ENCODE data around the genes MSL3 and ATXN3L.

- PRO-cap, result no peak
- RAMPAGE, long total RNA, 3 experiments, result start-site peak on the minus strand in 1 of 3 experiments, at chrX:11351597-11351698 at its widest, 60 reads per replicate
Observed at GRCh38 chrX:11351347-11352350, 58.4 kb downstream of the AMELX start.

DNA sequence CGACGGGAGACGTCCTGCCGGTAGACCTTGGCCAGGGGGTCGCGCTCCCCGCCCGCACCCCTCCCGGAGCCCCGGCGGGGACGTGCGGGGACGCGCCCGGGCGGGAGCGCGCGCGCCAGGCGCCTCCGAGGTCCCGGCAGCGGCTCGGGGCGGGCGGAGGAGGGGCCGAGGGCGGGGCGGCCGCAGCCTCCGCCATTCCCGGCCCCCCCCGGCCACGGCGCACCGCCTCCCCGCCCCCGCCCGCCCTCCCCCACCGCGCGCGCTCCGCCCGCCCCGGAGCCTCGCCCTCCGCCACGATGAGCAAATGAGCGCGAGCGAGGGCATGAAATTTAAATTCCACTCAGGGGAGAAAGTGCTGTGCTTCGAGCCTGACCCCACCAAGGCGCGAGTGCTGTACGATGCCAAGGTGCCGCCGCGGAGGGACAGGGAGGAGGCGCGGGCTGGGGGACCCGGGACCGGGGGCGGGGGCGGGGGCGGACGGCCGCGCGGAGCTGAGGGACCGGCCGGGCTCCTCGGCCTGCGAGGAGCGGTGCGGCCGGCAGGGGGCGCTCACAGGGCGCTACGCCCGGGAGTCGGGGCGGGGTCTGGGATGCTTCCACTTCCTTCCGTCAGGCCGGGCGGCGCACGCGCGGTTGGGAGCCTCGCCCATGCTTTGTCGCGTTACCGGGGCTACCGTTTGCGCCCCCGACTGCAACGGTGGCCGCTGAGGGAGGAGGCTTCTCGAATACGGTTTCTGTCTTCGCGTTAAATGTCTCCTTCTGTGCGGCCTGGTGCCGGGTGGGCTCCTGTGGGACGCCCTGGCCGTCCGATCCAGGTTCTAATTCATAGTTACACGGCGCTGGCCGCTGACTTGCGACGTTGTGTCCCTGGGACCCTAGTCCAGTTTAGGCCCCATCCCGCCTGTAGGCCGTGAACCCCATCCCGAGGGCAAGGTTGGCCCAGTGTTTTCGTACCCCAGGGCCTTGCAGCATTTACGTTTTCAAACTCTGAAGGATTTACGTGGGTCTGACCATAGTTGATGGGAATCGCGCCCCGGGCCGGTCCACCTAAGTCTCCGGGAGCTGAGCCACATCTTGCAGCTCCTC, at the start of gene MSL3:
MSL3 (plus strand) TSS at position 278 of the 1,085 bp plus-strand sequence.
- PRO-cap, result bidirectional peak, plus-strand start at position 332 of the sequence, minus-strand start at position 92 of the sequence; bidirectional peak, plus-strand start at position 650 of the sequence, minus-strand start at position 531 of the sequence
- RAMPAGE, long total RNA, 3 experiments, result start-site peak on the plus strand in 1 of 3 experiments, centred at position 272 of the sequence, 40 reads per replicate

GRCh38 chrX:12910397-12910875, 4.0 kb downstream of the TLR8 start:
- PRO-cap, result no peak
- RAMPAGE, long total RNA, 3 experiments, result no peak in any of the 3 experiments

DNA sequence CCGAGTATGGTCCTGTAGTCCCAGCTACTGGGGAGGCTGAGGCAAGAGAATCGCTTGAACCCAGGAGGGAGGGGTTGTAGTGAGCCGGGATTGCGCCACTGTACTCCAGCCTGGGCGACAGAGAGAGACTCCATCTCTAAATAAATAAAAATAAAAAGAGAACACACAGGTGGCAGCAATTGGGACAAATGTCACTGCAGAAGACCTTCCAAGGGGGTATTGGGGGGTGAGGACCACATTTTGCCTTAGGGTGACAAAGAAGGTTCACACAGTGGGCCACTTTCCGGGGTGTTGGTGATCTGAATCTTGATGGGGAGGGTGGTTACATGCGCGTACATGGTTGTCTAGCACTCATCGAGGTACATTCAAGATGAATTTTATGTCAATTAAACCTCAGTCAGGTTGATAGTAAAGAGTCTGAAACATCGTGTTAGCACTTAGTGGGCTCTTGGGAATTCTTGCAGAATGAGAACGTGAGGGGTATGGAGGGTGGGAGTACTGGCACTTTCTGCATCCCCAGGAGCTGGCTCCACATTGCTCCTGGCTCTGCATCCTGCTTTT, 20.5 kb upstream of the TMSB4X start:
- PRO-cap, result no peak
- RAMPAGE, long total RNA, 3 experiments, result no peak in any of the 3 experiments

DNA sequence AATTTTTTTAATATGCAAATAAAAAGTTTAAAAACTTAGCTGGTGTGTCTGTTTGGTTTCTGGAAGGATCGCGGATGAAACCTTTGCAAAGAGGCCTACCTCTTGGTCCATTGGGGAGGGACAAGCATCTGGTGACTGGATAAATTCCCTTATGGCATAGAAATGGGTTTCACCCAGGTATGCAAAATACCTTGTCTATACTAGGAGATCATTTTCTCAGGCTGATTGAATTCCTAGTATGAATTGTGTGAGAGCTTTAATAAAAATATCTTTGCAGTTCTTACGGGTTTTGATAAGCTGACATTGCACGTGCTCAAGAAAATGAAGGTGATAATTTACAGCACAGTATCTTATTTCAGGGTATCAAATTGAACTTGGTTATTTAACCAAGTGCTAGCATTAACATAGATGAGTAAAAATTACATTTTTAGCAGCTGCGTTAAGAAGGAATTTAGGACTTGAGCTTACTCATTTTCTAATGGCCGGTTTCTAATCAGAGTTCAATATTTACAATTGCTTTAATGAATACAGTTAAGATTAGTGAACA, 2.4 kb downstream of the TMSB4X start:
- PRO-cap, result no peak
- RAMPAGE, long total RNA, 3 experiments, result no peak in any of the 3 experiments

GRCh38 chrX:12979944-12980529, 5.1 kb downstream of the TMSB4X start:
- PRO-cap, result no peak
- RAMPAGE, long total RNA, 3 experiments, result no peak in any of the 3 experiments

GRCh38 chrX:13013411-13013738, 31.0 kb downstream of the FAM9C start:
- PRO-cap, result no peak
- RAMPAGE, long total RNA, 3 experiments, result no peak in any of the 3 experiments

DNA sequence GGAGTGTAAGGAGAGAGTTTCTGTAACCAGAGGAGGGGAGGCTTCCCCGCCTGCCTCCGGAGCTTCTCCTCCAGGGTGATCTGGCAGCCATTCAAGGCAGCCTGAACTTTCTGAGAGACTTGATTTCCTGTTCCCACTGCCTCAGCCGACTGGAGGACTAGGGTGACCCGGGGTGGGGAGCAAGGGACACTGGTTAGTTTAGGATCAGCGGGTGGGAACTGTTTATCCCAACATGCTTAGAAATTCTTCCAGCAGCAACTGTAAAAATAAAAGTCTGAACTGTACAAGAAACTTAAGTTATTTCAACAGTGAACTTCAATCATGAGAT, 15.0 kb downstream of the FAM9C start:
- PRO-cap, result no peak
- RAMPAGE, long total RNA, 3 experiments, result no peak in any of the 3 experiments

GRCh38 chrX:13081470-13082163, 37.2 kb upstream of the FAM9C start:
- PRO-cap, result no peak
- RAMPAGE, long total RNA, 3 experiments, result no peak in any of the 3 experiments

GRCh38 chrX:13203377-13203697, 116.5 kb downstream of the ATXN3L start:
- PRO-cap, result no peak
- RAMPAGE, long total RNA, 3 experiments, result no peak in any of the 3 experiments

DNA sequence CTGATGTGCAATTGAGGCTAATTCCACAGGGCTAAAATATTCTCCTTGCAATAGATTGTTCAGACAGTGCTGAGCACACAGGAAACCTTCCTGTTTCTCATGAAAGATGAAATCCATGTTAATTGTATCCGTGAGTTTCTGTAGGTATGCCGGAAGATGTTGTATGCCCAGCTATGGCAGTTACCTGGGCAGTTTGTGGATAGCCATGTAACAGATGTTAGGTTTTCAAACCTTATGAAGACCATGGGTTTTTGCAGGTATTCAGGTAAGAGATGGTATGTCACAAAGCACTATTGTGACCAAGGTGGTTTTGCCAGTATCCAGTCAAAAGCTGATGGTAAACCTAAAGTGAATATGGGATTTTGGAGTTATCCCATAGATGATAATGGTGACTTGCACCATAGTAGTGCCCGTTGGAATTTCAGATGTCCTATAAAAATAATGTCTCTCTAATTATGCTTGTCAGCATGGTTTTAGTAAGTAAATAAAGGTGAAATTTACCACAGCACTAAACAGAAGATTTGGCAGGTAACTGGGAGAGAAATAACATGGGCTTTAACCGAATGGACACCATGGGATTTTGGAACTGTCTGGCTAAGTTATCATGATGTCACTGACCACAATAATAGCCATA, at the start of gene ATXN3L:
ATXN3L (minus strand) TSS at position 236 of the 634 bp plus-strand sequence.
- PRO-cap, result no peak
- RAMPAGE, long total RNA, 3 experiments, result no peak in any of the 3 experiments

DNA sequence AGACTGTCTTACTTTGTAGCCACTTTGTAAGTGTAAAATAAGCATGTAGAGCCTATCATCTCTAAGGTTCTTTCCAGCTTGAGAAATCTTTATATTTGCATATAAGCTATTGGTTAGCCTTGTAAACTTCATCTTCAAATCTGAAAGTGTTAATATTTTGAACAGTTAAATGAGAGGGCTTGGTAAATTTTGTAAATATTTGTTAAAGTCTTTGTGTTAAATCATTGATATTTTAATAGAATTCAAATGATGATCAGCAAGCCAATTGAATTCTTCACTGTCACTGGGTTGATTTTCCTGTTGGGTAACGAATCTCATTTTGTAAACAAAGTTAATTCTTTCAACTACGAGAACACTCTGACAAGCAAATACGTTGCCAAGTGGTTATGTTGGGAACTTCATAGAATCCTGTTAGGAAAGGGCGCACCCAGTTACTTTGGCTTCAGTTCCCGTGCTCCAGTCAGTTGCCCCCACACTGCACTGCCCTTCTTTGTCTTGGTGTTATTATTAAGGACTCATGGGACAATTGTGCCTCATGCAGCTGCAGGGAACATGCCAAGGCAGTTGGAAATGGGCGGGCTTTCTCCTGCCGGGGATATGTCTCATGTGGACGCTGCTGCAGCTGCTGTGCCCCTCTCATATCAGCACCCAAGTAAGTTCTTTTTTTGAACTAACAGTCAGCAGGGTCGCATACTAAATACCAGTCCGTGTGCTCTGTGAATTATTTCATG, 28.8 kb downstream of the OFD1 start:
- PRO-cap, result bidirectional peak, plus-strand start at position 536 of the sequence, minus-strand start at position 477 of the sequence
- RAMPAGE, long total RNA, 3 experiments, result start-site peak on the plus strand in 1 of 3 experiments, centred at position 547 of the sequence, 55 reads per replicate

DNA sequence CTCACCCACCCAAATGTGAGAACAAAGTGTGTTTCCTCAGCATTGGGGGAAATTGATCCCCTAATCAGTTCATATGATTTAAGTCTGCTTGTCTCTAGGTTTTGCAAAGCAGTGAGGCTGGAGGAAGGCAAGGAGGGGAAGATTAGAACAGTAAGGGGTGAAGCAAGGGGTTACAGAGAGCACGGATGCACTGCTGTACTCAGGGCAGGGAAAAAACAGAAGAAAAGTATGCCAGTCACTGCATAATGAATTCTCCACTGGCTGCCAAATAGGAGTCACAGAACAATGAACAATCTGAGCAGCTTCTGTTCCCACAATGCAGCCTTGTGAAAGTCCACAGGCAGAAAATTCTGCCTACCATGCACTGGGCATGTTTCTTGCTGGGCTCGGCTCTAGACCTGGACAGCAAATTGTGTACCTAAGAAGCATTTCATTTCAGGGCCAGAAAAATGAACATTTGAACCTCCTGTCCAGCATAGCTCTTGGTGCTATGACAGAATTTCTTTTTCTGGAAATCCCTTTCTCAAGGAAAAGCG, 74.8 kb upstream of the GPM6B start:
- PRO-cap, result bidirectional peak, plus-strand start at position 343 of the sequence, minus-strand start at position 217 of the sequence
- RAMPAGE, long total RNA, 3 experiments, result no peak in any of the 3 experiments

DNA sequence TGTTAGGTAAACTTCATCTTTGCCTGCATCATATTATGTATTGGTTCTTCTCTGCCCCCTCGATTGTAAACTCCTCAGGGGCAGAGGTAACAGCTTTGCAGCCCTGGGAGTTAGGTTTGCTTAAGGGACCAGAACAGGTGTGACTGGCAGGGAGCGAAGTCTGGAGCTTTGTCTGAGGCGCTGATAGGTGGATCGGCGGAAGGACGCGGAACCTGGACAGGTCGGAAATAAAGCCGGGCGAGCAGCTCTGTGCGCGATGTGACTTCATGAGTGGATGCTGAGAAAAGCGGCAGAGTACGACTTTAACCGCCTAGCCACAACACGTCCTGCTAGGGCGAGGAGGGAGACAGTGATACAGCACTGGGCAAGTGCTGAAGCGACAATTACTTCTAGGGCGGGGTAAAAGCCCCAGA, 388 bp upstream of the ZRSR2 start:
- PRO-cap, result no peak
- RAMPAGE, long total RNA, 3 experiments, result no peak in any of the 3 experiments

DNA sequence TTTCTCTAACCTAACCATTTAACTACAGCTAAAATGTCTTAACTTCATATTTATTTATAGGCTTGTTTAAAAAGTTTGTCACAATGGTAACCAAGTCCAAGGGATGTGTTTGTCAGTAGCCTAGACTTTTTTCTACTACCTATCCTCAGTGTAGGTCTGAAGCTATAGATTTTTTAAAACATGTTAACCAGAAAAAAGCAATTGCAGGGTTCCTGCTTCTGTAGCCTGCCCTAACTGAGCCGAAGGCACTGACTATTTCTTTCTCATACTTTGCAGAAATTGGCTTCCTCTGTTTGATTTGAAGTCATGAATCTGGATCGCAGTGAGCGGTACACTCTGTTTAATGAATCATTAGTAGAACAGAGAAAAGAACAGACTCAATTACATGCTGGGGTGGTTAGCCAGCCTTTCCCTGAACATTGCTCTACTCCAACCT, 18.7 kb upstream of the AP1S2 start:
- PRO-cap, result no peak
- RAMPAGE, long total RNA, 3 experiments, result no peak in any of the 3 experiments

GRCh38 chrX:16123917-16124555, 671 bp downstream of the GRPR start:
- PRO-cap, result no peak
- RAMPAGE, long total RNA, 3 experiments, result no peak in any of the 3 experiments

DNA sequence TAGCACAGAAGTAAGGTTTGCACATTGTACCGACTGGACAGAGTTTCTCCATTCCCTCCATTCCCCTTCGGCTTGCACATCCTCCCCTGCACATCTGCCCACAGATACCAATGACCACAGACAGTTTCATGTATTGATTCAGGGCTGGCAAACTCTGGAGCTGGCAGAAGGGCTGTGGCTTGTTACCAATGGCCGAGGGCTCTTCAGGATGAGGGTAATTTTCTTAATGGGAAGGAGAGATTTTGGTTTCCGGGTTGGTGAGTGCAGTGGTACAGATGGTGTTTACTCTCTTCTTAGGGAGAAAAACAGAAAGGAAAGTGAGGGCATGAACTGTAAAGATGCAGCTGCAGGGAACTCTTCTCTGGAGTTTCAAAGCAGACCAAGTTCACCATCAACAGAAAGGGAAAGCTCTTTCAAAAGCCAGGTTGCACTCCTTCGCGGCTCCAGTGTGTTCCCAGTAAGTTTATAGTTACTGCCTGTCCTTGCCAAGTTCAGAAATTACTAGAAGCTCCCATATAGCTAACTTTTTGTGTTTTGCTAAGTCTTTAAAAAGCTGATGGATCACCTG, 2.4 kb downstream of the GRPR start:
- PRO-cap, result no peak
- RAMPAGE, long total RNA, 3 experiments, result no peak in any of the 3 experiments

GRCh38 chrX:16167629-16167828, 248 bp downstream of the MAGEB17 start:
- PRO-cap, result no peak
- RAMPAGE, long total RNA, 3 experiments, result no peak in any of the 3 experiments

DNA sequence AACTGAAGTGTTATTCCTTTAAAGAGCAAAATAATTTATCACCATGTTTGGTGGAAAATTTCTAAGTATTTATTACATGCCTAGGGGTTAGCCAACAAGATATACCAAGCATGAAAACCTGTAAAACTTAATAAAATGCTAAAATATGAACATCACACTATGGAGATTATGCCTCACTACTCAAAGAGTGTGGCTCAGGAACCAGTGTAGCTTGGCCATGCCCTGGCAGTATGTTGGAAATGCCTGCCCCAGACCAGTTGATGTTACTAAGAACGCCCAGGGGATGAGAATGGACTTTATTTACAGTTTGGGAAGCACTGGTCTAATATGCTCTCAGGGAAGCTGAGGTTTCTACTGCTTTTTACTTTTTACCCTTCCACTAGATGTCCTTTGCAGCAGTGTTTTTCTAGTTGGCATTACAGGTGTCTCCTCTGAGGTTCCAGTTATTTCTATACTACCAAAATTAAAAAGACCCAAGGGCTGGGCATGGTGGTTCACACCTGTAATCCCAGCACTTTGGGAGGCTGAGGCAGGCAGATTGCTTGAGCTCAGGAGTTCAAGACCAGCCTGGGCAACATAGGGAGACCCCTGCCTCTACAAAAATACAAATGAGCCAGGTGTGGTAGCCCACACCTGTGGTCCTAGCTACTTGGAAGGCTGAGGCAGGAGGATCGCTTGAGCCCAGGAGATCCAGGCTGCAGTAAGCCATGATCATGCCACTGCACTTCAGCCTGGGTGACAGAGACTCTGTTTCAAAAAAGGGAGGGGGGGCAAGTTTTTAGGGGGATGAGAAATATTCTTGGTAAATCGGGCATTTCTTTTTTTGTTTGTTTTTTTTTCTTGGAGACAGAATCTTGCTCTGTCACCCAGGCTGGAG, 23.5 kb upstream of the TXLNG start:
- PRO-cap, result no peak
- RAMPAGE, long total RNA, 3 experiments, result no peak in any of the 3 experiments

DNA sequence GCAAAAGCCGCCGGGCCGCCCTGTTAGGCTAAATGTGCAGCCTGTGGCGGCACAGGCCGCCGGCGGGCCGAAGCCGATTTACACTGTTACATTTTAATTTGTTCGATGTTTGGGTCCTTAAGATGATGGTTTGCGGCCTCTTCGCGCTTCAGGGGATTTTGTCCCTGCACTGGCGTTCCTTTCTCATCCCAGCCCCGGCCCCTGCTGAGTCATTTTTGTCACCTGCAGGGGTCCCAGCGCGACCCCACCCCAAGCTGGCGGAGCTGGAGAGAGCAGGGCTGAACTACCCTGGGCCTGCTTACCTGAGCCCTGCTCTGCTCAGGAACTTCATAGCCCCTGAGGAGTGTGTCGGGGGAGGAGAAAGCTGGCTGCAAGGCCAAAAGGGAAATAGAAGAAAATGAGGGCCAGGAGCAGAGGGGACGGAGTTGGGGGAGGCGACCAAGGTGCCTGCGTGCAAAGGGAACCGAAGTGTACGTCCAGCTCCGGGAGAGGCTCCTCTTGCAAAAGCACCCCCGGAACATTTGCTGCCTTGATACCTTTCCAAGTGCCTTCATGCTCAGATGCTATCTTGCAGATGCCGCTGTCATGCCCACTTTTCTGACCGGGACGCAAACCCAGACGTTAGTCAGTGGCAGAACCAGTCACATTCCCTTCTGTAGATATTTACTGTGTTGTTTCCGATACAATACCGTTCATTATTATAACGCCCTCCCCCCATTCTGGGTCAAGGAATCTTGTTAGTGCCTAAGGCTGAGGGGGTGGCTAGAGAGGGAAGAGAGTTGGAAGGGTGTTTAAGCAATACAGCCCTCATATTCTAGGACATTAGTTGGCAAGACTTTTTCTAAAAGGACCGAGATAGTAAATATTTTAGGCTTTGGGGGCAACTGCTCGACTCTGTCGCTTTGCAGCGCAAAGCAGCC, 1.1 kb upstream of the RBBP7 start:
- PRO-cap, result no peak
- RAMPAGE, long total RNA, 3 experiments, result no peak in any of the 3 experiments